ENCODE measurements around a stretch of chr1.

DNA sequence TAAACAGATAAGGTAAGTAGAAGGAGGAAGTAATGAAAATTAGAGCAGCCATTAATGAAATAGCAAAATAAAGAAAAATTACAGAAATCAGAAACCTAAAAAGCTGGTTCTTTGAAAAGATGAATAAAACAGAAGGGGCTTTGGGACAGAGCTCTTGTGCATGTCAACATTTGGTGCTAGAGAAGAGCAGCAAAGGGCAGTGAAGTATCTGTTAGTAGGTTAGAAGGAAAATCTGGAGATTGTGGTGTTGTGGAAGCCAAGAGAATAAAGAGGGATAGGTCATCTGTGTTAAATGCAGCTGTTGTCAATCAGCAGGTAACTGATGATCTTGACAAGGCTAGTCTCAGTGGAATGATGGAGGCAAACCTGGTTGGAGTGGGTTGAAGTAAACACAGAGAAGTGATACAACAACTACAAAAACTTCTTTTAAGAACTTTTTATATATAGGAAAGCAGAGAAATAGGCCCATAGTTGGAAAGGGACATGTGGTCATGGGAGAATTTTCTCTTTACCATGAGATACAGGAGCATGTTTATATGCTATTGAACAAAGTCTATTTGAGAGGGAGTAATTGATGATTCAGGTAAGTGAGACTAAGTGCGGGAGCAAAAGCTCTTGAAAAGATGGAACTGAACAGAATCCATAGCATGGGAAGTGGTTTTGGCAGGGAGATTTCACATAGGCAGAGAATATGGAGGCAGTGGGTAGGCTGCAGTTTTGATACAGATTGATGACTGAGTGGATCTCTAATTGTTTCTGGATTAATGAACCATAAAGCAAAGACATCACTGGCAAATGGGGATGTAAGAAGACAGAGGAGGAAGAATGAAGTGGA lies 31.3 kb downstream of the MARK1 start:
- PRO-cap, 2 experiments: no peak in any of the 2 experiments

GRCh38 chr1:220750690-220750937 lies 2.5 kb downstream of the MTARC2 start:
- PRO-cap, 2 experiments: no peak in any of the 2 experiments

DNA sequence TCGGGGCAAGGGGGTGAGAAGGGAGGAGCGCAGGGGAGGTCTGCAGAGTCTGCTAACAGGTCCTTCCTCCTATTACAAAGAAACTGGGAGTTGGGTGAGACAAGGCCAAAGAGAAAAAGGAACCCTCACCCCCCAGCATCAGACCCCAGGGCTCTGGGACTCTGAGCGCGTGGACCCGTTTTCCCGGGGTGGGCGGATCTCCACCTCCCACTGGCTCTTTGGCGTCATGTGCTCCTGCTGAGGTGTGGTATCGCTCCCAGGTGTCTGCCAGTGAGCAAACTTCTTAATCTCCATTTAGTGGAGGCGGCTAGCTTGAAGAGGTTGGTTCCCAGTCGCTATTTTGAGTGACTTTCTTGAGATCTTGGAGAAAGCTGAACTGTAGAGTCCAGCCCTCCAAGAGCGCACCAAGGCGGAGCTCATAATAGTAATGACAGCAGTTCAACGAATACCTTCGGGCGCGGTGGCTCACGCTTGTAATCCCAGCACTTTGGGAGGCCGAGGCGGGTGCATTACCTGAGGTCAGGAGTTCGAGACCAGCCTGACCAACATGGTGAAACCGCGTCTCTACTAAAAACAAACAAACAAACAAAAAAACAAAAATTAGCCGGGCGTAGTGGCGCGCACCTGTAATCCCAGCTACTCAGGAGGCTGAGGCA lies 674 bp downstream of the MTARC1 start:
- PRO-cap, 2 experiments: no peak in any of the 2 experiments

DNA sequence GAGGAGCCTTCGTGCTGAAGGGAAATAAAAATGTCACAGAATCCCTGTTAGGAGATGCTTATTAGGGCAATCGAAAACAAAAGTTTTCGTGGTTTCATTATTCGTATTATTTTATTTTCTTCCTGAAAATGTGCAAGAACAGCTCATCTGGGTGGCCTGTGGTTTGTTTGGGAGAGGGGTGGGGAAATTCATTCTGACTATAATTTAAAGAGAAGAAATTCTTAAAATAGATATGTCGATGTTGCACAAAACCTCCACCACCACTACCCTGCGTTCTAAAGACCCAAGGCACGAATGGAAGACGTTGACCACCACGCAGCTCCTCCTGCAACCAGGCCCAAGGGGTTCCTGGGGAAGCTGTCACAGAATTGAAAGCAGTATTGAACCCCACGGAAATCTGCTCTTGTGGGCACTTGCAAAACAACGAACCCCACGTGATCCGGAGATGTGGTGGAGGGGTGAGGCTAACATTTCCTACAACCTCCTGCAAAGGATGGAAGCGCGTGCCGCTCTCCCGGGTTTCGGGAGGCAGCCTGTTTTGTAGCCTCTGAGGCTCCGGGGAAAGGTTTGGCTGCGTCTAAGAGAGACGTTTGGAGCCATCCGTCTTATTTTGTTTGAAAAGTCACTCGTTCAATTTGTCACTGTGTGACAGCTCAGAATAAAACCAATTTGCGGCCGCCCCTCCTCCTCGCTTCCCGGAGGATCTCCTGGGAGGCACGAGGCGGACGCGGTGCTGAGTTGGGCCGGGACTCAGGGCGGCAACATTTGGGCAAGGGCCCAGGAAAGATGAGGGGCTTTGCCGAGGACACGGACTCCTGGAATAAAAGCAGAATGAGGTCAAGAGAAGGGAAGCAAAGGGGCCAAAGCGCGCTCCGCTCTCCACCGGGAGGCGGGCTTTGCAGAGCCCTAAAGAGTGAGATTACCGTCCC lies 854 bp upstream of the HLX start:
- PRO-cap, 2 experiments: no peak in any of the 2 experiments

DNA sequence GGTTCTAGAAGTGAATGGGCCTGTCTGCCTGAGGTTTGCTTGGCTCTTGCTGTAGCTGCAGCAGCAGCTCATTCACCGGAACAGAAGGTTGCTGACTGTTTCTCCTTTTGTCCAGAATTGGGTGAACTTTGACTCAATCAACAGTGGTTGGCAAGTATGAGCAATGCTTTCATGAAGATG lies 82.7 kb downstream of the HLX start:
- PRO-cap, 2 experiments: no peak in any of the 2 experiments

DNA sequence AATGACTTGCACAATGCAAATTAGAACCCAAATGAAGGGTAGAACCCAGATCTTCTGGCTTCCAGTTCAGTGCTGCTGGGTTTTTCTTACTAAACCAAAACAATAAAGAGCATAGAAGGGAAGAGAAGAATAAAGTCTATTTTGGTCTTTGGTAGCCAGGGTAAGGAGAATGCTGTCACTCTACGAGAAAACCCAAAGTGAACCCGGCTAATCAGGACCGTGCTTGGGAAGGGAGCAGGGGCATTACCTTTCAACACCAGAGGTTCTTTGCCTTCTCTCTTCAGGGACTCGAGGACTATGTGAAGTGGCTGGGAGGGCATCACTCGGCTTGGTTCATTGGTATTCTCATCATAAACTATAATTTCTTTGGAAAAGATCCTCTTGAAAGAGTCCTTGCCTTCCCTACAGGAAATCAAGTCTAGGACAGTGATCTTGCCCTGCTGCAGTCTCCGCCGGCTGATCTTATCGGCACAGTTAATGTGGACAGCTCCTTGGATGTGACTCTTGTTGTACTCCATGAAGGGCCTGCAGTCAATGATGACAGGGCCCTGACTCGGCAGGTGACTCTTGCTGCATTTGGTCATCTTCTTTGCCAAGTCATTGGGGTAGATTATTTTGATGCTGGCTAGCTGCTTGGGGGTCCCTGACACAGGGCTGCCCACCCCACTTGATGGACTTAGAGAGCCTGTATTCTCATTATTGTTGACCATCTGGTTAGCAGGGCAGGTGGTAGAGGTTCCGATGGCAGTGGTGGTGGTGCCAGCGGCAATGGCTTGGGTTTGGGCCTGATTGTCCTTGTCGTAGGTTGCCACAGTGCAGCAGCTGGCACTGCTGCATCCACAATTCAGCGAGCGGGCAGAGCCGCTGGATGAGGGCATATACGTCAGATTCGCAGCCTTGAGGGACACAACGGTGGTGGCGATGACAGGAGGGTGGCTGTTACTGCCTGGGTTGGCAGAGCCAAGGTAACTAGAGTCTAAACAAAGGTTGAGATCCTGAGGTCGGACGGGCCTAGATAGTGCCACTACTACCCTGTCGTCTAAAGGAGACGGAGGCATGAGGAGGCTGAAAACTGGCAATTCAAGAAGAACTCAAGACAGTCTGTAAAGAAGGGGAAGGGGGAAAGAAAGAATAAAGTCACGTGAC lies 2.8 kb downstream of the DUSP10 start:
- PRO-cap, 2 experiments: peak in 2 of 2 experiments; most common minus-strand start position 506 of the sequence (in 1)

DNA sequence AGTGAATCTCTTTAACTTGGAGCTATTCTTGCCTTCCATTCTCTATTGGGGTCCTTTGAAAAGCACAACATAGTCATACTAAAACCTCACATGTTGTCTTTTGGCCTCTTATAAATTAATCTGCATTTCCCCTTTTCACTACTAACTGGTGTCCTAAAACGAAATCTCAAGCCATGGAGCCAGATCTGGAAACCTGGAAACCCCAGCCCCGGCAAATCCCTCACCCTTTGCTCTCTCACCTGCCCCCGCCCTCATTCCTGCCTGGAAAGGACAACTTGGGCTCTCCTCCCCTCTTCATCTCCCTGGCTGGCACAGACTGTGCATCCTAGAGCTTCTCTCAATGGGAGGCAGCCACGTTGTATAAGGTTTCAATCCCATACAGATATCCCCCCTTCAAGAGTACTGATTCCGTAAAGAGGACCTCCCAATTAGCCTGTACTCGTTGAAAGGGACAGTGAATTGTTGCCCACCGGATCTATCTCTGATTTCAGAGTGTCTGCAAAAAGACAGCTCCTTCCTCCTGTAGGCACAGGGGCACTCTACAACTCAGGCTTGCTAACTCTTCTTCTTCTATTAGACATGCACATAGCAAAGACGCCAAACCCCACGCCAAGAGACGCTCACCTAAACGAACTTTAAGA lies 1.4 kb downstream of the DUSP10 start:
- PRO-cap, 2 experiments: no peak in any of the 2 experiments

DNA sequence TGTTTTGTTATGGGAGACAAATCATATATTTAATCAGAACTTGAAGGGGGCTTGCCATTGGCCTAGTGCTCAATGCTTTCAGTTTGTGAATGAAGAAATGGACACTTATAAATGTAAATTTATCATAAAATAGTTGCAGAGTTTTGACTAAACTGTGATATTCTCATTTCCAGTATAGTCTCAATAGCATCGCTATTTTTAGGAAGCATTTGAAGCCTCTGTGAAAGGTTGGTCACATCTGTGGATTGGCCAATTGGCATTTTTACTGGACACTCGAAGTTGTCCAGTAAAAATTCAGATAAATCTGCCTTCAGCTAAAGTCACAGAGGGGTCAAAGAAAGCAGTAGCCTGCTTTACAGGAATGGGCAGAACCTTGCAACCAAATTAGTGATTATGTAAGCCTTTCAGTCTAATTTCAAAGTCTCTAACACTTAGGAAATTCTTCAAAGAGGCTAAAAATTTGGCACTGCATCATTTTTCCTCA lies 318.2 kb upstream of the DUSP10 start:
- PRO-cap, 2 experiments: no peak in any of the 2 experiments

DNA sequence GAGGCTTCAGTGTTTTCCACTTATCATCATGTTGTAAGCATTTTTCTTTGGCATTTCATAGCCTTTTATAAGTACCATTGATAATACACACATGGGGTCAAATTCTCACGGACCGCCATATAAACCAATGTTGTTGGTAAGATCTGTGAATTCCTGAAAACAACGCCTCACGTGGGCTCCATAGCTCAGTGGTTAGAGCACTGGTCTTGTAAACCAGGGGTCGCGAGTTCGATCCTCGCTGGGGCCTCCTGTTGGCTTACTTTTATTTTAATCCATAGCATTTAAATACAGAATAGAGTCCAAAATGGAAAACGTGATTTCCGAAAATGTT lies 83.1 kb downstream of the HHIPL2 start:
- PRO-cap, 2 experiments: no peak in any of the 2 experiments

GRCh38 chr1:223176785-223177175 lies 33.7 kb upstream of the TLR5 start:
- PRO-cap, 2 experiments: no peak in any of the 2 experiments

GRCh38 chr1:223230374-223230978 lies 87.4 kb upstream of the TLR5 start:
- PRO-cap, 2 experiments: no peak in any of the 2 experiments

- PRO-cap, 2 experiments: no peak in any of the 2 experiments
Observed at GRCh38 chr1:223233368-223234003, 90.4 kb upstream of the TLR5 start.

GRCh38 chr1:223312066-223312857 lies 51.7 kb downstream of the SUSD4 start:
- PRO-cap, 2 experiments: no peak in any of the 2 experiments

DNA sequence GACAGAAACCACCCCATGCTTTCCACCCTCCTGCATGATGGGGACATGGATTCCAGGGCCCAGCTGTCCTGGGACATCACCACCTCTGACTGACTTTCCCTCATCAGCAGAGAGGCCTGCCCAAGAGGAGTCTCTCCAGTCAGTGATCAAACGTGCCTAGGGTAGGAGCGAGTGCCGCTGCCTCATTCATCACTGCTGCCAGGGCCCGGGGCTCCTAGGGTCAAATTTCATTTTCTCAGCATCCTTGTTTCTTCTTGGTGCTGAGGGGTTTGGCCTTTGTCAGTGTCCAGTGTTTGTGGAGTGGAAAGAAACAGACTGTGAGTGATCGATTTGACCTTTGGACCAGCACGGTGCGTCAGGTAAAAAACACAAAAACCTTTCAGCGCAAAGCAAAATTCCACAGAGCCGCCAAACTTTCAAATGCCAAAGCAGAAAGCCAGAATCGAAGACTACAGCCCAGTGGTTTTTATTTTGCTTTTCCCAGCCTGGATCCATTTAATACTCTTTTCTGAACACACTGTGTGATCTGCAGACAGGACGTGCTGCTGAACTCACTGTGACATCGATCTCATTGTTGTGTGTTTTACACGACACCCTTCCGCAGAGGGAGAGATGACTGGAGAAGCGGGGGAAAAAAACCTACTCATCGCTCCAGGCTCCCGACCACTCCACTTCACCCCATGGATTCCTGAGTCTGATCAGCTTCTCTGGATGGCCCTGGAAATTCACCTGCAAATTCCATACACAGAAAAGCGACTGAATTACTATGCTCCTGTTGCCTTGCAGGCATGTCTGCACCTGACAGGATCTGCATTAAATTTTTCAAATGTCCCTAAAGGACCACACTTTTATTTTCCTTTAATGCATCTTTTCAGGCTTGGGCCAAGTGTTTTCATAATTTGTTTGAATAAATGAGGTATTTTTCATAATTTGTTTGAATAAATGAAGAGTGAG lies 43.1 kb downstream of the CAPN8 start:
- PRO-cap, 2 experiments: no peak in any of the 2 experiments

DNA sequence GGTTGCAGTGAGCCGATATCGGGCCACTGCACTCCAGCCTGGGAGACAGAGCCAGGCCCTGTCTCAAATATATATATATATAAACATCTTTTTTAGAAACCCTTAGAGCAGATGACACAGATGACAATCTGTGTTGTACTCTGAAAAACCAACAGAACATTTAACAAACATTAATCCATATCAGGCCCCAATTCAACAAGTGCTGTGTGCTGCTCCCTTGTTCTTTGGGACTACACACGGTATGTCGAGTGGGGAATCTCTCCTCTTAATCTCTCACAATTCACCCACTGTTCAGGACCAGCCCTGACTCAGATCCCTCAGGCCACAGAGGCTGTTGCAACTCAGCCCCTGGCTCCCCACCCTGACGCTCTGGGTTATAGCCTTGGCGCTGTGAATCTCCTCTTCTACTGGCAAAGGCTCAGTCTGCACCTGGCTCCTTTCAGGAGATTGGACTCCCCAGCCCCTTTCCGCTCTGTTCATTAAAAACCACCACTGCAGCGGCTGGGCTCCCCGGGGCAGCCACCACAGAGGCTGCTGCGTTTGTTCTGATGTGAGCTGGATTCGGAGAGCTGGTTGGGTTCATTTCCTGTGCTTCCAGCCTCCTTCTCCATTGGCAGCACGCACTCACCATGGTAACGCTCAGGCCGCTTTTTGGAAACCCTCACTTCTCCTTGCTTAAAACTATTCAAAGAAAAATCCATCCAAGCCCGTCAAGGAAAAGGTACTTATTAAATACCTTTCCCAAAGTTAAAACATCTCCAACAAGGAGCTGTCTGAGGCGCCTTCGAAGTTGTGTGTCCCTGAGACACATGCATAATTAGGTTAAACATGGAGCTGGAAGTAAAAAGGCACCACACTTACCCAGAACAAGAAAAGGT lies 13.0 kb downstream of the CAPN8 start:
- PRO-cap, 2 experiments: no peak in any of the 2 experiments

GRCh38 chr1:223711834-223712304 lies 470 bp upstream of the CAPN2 start:
- PRO-cap, 2 experiments: peak in 2 of 2 experiments; most common plus-strand start chr1:223712102 (in 2)

- PRO-cap, 2 experiments: no peak in any of the 2 experiments
Observed at GRCh38 chr1:223738318-223739218, 26.2 kb downstream of the CAPN2 start.

GRCh38 chr1:223739381-223740498 lies 27.4 kb downstream of the CAPN2 start:
- PRO-cap, 2 experiments: no peak in any of the 2 experiments

DNA sequence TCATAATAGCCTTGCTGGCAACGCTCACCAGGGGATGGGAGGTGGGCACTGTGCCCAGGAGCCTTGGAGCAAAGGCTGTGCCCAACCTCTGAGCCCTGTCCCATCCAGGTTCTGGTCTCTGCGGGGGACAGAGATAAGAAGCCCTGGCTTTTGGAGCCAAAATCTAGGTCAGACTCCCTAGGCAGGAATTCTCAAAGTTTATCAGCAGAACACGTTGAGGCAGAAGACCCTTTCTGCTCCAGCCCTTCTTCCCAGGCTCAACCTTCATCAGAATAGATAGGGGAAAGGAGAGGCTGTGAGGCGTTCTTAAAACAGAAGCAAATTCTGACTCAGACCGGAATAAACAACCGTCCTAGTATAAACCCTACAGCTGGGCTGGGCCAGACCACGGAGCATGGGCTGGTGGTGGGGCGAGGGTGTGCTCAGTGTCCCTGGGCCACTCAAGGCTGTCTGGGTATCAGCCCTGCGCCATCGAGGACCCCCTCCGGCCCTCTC lies 35.9 kb downstream of the CAPN2 start:
- PRO-cap, 2 experiments: no peak in any of the 2 experiments

DNA sequence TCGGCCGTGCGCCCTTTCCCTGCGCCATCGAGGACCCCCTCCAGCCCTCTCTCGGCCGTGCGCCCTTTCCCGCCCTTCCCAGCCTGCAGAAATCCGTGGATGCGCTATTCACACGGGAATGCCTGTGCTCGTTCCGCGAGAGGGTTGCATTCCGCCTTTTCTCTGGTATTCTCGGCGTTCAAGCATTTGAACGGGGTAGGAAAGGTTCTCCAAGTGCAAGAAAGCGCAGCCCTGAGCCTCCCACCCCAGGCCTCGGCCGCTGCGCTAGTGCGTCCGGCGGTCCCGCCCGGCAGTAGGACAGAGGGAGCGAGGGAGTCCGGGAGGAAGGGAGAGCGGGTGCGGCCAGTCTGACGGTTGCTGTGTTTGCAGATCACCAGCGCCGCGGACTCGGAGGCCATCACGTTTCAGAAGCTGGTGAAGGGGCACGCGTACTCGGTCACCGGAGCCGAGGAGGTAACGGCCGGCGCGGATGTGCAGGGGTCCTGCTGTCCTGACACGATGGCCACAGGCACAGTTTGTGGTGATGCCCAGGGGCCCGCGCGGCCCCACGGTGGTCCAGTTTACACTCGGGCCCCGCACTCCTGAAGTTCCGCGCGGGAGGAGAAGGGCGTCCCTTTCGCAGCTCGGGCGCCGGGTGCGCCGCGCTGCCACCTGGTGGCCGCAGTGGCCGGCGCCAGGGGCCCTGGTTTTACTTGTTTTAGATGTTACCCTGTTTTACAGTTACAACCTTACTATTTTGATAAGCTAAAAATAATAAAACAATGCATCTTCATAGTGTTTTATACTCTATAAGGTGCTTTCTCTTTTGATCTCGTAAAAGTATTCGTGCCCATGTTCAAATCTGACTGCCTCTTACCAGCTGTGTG lies 36.6 kb downstream of the CAPN2 start:
- PRO-cap, 2 experiments: no peak in any of the 2 experiments